HTR-8/SVneo (cell line): ENCODE results near the genes EXOSC6 and VAC14.

DNA sequence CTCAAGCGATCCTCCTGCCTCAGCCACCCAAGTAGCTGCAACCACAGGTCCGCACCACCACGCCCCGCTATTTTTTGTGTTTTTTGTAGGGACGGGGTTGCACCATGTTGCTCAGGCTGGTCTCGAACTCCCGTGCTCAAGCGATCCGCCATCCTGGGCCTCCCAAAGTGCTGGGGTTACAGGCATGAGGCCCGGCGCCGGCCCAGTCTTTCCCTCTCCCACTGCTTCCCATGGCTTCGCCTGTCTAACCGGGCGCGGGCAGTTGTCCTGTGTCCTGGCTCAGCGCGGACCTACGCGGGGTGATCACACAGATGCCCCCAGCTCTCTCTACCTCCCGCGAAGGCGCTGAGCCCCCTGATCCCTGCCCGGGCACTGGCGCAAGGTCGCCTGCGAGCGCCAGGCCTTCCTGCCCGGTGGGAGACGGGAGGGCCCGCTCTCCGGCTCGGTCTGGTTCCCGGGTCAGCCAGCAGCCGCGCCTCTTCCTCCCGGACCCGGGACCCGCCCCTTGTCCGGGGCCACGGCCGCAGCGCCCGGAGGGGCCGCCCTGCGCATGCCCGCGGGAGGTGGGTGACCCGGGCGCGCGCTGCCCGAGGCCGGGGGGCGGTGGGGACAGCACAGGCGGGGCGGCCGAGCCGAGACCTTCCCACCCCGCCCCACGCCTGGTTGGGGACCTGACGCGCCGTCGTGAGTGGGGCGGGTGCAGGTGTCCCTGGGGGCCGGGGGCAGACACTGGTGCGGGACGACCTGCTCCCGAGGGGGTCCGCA lies 13.9 kb downstream of the CLEC18A start:
- RRBS, result no CpG with 5 or more reads among the region's 71 CpGs

GRCh38 chr16:70152375-70153118 lies 21.0 kb upstream of the CLEC18C start:
- RRBS, result no CpG with 5 or more reads among the region's 17 CpGs

DNA sequence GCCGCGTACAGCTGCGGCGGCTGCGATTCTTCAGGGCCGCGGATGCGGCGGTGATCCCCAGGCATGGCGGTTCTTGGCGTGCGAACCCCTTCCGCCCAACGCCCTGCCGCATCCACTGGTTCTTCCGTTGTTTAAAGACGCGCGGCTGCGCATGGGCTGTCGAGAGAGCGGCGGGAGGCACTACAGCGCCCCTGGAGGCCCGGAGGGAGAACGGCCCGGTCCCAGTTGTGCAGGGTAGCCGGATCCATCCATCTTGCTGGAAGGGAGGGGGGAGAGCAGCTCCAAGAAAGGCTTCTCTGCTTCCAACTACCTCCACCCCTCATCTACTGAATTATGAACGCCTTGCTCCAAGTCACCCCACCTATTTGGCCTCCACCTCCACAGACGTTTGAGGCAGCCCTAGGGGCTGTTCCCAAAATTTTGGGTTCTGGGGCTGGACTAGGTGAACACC lies at the start of gene EXOSC6:
Gene EXOSC6, minus strand, starts transcription at position 105 of the 451 bp plus-strand sequence.
- RRBS, result no CpG with 5 or more reads among the region's 30 CpGs

DNA sequence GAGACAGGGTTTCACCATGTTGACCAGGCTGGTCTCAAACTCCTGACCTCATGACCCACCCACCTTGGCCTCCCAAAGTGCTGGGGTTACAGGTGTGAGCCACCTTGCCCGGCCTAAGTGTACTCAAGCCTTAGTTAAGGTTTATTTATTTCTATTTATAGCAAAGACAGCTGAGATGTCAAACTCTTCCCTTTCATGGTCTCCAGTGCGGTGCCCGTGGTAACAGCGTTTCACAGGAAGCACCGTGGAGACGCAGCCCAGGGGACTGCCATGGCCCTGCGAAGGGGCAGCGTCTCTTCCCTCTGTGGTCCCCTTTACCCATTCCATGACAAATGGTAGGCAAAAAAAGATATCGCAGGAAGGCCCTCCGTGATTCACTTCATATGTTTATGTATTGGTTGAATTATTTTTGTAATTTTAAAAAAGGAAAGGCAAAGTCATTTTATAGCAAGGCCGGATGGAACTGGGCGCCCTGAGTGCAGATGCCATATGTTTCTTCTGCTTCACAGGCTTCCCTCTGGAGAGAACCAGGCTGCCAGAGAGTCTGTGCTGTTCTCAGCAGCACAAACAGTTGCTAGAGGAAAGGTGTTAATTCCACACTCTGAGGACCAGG lies 29.3 kb downstream of the DDX19A start:
- RRBS, result no CpG with 5 or more reads among the region's 12 CpGs

DNA sequence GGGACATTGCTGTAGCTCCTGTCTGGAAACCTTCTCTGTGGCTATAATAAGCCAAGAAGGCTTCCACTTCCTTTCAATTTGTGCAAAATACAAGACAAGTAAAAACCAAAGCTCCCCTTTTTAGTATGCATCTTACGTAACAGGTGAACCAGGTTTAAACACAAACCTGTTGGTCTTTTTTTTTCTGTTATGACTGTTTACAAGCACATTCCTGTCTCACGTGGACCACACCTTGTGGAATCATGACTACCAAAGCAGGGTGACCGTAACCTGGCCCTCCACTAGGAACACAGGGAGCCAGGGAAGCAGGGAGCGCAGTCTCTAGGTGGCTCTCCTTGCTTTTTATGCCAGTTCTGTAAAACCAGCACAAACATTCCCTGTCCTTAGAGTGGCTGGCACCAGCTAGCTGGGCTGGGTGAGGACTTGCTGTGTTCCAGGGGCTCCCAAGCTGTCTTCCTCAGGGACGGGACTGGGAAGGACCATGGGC lies 44.0 kb downstream of the DDX19A start:
- RRBS, result no CpG with 5 or more reads among the region's 5 CpGs

- RRBS, result no CpG with 5 or more reads among the region's 8 CpGs
These were observed 26.7 kb downstream of the ST3GAL2 start for GRCh38 chr16:70412057-70412780.

- RRBS, result no CpG with 5 or more reads among the region's 6 CpGs
These were observed 4.2 kb upstream of the FCSK start for GRCh38 chr16:70450238-70450557.

DNA sequence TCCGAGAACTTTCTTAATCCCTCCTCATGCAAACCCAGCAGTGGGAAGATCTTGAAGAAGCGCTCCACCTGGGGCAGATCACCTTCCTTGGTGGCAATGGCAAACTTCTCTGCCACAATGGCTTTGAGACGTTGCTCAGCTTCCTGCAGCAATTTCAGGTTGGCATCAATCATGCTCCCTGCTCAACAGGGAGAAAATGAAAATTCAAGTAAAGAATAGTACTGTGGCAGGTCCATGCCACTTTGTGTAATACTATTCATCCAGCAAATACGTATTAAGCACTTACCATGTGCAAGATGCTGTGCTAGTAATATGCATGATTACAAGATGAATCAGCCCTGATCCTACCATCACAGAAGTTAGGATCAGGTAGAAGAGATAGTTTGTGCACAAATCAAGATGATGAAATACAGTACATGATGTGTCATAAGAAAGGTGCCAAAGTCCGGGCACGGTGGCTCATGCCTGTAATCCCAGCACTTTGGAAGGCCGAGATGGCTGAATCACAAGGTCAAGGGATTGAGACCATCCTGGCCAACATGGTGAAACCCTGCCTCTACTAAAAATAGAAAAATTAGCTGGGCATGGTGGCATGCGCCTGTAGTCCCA lies 11.0 kb downstream of the COG4 start:
- RRBS, result no CpG with 5 or more reads among the region's 8 CpGs

DNA sequence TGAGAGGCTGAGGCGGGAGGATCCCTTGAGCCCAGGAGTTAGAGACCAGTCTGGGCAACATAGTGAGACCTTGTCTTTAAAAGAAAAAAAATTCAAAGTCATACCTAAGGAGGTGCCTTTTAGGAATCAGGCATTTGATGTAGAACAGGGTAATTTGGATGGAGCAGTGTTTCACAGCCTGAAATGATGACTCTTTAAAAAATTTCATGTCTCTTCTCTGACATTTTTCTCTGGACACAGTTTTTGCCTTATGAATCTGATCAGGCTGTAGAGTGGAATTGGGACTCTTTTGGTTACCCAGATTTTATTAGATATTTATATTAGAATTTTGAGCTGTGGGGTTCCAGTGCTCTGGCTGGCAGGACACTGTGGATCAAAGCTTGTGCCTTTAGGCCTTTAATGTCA lies 14.2 kb downstream of the SF3B3 start:
- RRBS, result no CpG with 5 or more reads among the region's 1 CpG

- RRBS, result no CpG with 5 or more reads among the region's 14 CpGs
These were observed 11.8 kb downstream of the MTSS2 start for GRCh38 chr16:70673851-70674653.

- RRBS, result 2% methylated on average over 16 of the region's 73 CpGs
These were observed at the start of gene VAC14 for GRCh38 chr16:70800168-70801519. VAC14 (minus strand) TSS chr16:70801158.

GRCh38 chr16:71415620-71416090 lies 26.2 kb downstream of the TLE7 start:
- RRBS, result no CpG with 5 or more reads among the region's 1 CpG

GRCh38 chr16:71575950-71576661 lies 786 bp downstream of the TAT start:
- RRBS, result no CpG with 5 or more reads among the region's 8 CpGs

DNA sequence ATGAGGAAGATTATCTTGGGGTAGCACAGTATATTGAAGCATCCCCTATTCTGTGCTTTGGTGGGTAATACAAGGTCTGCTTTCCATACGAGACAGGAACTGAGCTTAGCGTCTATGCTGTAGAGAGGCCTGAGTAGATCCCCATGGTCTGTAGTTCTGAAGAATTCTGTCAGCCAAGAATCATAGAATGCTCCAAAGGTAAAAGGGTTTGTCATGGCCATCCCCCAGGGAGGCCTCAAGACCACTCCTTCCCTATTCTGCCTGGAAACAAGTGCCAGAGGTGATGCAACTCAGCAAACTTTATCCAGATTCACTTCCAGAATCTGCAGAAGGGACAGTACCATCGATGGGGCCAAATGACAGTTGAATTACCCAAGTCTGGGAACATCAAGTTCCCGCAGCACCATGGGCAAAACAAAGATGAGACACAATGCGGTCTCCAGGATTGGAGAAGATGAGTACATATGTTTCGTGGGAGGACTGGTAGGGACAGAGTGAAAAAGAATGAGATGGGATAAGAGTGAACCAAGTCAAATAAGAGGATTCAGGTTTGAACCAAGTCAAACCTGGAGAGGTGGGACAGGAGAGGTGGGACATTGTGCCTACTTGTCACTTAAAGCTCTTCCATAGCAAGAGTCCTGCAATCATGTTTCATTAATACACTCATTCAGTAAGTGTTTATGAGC lies 13.7 kb upstream of the TAT start:
- RRBS, result no CpG with 5 or more reads among the region's 6 CpGs

GRCh38 chr16:71600599-71601424 lies 23.9 kb upstream of the TAT start:
- RRBS, result no CpG with 5 or more reads among the region's 14 CpGs

DNA sequence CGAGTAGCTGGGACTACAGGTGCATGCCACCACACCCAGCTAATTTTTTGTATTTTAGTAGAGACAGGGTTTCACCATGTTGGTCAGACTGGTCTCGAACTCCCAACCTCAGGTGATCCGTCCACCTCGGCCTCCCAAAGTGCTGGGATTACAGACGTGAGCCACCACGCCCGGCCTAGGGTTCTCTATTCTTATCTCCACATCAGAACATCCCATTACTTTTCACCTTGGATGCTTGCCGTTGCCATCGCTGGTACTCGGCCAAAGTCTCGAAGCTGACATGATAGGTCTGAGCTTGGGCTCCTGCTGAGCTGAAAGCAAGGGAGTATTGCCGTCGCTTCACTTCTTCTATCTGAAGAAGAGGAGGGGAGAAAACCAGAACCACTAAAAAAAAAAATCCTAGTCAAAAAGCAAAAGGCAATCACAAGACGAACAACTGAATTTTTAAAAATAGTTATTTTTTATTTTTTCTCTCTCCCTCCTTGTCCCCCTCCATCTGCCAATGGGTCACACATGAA lies 40.2 kb downstream of the PHLPP2 start:
- RRBS, result no CpG with 5 or more reads among the region's 14 CpGs

DNA sequence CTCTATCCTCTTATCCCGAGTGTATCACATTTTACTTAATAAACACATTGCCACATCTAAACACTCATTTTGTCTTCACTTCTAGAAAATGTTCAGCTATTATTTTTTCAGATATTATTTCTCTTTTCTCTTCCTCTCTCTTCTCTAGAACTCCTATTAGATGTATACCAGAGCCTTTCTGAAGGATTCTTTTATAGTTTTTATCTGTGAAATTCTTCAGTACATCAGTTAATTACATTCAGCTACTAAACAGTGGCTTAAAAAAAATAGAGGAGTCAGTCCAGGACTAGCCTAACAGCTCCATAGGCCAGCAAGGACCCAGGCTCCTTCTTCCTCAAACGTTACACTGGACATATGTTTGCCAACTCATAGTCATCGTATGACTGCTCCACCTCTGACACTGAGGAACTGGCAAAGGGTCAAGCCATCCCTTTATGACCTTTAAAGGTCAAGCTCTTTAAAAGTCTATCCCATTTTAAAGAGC lies 36.8 kb downstream of the PHLPP2 start:
- RRBS, result no CpG with 5 or more reads among the region's 3 CpGs

- RRBS, result 1% methylated on average over 40 of the region's 131 CpGs
These were observed 656 bp downstream of the PHLPP2 start for GRCh38 chr16:71723417-71724673.

GRCh38 chr16:71731585-71731967 lies 7.1 kb upstream of the PHLPP2 start:
- RRBS, result no CpG with 5 or more reads among the region's 4 CpGs

- RRBS, result 100% methylated on average over 2 of the region's 17 CpGs
These were observed 5.5 kb downstream of the ATXN1L start for GRCh38 chr16:71851234-71851790.